Mesenchymal stem cell of adipose (primary cell): ENCODE data around the gene MAN2C1.

DNA sequence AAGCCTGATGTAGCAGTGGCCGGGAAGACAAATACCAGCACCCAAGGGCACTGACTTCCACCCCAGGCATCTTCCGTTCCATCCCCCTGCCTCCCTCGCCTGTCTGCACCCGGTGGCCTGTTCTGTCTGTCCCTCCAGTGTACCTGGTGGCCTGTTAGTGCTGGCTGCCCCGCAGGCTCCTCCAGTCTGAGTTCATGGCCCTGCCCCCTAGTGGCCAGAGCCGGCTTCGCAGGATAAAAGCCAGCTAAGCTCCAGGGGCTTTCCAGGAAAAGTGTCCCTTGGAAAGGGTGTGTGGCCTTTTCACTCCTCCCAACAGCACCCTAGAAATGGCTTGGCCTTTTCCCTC, 16.5 kb downstream of the GOLGA6D start:
- CAGE, long polyA plus RNA = no peak

GRCh38 chr15:75368239-75369099, at the start of gene MAN2C1:
TSS of gene MAN2C1 (minus strand) at chr15:75368607.
- CAGE, long polyA plus RNA = no peak

DNA sequence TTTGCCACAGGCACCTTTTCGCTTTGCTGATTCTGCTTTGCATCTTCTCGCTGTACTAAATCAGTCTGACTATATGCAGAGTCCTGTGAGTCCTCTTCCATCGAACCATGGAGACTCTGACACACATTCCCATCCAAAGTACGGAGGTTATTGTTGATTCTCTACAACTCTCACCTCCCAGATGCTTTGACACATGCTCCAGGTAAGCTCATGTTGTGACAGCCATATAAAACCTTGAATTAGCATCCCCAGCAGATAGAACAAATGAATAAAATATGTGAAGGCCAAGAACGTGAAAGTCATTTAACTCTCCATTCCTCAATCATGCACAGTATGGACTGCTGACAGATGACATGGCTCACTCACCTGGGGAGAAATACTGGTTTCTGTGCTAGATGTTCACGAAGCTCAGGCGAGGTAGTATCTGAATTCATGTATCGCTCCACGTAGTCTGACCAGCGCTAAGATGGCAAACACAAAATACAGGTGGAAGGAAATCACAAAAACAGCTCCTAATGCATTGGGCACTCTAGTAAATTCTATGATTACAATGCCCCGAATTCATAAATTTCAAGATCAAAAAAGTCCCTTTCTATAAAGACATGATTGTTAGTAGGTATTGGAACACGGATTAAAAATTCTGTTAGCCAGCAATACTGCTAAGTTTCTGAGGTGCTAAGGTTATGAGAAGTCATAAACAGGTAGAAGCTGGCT, 12.0 kb upstream of the MAN2C1 start:
- CAGE, long polyA plus RNA = no peak

- CAGE, long polyA plus RNA = no peak
Measured at GRCh38 chr15:75389597-75390092, 21.2 kb upstream of the MAN2C1 start.

DNA sequence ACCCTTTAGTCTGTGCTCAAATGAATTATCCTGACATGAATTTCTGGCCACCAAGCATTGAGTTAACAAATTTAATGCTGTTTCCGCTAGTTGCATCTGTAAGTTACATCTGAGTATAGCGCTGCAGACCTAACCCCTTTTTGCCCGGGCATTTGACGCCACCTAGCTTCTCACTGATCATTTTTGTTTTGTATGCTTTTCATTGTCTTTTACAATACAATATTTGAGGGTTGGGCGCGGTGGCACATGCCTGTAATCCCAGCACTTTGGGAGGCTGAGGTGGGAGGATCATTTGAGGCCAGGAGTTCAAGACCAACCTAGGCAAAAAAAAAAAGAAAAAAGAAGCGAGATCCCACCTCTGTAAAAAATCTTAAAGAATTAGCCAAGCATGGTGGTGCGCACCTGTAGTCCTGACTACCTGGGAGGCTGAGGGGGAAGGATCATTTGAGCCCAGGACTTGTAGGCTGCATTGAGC, 915 bp upstream of the IMP3 start:
- CAGE, long polyA plus RNA = no peak

GRCh38 chr15:75653418-75653881, 5.7 kb downstream of the SNX33 start:
- CAGE, long polyA plus RNA = no peak

DNA sequence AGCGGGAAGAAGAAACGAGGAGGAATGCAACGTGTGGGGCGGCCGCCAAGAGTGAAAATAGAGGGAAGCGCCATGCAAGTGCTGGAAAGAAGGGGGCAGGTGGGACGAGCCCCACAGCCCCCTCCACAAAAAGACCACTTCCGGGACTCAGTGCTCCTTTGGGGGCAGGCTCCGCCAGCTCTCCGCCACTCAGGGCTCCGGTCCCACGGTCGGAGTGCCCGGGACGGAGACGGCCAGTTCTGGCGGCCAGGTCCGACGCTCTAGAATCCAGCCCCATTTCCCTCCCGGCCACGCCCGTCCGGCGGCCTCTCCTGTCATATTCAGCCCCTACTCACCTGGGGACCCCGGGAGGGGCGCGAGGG, 14.2 kb downstream of the ODF3L1 start:
- CAGE, long polyA plus RNA = no peak

DNA sequence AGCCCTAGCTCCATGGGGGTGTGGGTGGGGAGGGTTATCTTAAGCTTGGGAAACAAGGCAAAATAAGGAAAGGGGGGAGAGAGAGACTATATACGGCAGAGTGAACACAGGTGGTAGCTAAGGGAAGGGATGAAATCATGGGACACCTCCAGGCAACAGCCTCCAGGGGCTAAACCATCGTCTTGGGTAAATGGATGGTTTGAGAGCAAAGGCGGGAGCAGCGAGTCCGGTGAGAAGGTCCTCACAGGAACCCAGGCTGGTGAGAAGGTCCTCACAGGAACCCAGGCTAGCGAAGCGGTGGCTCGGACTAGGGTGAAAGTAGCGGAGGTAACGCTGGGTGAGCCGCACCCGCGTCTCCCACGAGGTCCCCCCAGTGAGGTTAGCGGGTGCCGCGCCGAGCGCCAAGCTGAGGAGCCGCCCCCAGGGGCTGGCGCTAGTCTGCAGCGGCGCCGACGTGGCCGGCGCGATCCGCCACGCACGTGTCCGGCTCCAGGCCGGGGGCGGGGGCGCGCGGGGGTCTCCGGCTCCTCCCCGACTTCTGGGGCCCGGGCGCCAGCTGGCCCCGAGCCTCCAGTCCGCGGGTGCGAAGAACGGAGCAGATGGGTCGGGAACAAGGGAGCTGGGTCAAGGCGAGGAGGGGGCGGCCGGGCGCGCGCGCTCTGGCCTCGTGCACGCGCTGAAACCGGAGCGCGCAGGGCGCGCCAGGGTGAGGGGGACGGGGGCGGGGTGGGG, 441 bp upstream of the UBE2Q2 start:
- CAGE, long polyA plus RNA = no peak

DNA sequence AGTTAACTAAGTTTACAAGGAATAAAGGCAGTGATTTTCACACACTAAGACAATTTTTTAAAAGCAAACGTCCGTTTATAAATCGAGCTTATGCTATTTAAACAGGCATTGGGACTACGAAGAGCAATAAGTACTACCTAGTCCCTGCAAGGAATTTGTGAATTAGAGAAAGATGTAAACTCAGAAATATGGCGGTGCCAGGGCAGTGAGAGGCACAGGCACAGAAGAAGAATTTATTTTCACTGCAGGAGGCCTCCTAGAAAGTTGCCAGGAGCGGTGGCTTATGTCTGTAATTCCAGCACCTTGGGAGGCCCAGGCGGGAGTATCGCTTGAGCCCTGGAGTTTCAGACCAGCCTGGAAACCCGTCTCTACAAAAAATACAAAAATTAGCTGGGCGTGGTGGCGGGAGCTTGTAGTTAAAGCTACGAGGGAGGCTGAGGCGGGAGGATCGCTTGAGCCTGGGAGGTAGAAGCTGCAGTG, 429 bp upstream of the FBXO22 start:
- CAGE, long polyA plus RNA = no peak

GRCh38 chr15:75922560-75923413, 19.1 kb downstream of the FBXO22 start:
- CAGE, long polyA plus RNA = no peak

- CAGE, long polyA plus RNA = no peak
Measured at GRCh38 chr15:75943021-75944300, 39.8 kb downstream of the FBXO22 start.

GRCh38 chr15:76163230-76163930, 103.6 kb downstream of the TMEM266 start:
- CAGE, long polyA plus RNA = no peak

DNA sequence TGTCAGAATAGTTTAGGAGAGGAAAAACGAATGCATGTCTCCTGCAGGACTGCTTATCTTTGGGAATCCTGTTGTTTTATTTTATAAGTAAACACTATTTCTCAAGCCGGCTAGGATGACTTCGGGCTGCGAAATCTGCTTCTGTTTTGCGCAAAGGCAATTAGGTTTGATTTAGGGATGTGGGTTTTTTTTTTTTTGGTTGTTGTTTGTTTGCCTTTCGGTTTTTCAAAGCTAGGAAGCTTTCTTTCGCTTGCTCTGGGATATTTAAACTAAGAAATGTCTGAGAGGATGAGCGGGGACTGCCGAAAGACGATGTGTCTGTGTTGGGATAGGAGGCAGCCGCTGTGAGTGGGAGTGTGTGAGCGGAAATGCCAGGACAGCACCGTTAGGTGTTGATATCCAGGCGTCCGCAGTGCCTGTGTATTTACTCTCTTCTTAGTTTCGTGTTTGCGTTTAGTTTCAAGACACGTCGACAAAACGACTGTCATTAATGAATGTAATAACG, 526 bp downstream of the ISL2 start:
- CAGE, long polyA plus RNA = no peak

- CAGE, long polyA plus RNA = no peak
Measured at GRCh38 chr15:76342291-76343258, 6.0 kb downstream of the ISL2 start.

GRCh38 chr15:76949048-76949783, 17.7 kb downstream of the RCN2 start:
- CAGE, long polyA plus RNA = no peak

DNA sequence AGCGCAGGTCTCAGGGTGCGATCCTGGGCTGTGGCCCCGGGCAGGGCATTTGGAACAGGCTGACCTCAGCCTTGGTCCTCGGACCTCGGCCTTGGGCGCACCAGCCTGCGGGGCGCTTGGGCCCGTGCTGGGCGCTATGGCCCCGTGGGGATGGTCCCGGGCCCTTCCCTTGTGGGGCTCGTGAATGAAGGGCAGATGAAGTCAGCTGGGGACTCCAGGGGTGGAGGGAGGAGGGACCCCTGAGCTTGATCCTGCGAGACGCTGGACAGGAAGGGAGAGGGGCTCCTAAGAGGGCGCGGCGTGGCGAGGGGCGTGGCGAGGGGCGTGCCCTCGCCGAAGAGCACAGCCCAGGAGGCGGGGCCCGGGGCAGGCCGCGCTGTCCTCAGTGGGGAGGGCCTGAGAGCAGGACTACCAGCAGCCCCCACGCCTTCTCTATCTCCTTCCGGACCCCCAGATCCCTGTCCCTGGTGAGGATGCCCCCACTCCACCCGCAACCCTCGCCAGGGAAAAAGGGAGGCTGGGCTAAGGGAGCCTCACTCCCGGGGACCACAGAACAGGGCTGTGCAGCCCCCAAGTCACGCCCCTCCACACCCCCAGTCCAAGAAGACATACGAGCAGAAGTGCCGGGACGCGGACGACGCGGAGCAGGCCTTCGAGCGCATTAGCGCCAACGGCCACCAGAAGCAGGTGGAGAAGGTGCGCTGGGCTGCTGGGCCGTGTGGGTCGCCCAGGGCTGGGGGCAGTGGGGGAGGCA, 33.2 kb downstream of the PSTPIP1 start:
- CAGE, long polyA plus RNA = no peak

DNA sequence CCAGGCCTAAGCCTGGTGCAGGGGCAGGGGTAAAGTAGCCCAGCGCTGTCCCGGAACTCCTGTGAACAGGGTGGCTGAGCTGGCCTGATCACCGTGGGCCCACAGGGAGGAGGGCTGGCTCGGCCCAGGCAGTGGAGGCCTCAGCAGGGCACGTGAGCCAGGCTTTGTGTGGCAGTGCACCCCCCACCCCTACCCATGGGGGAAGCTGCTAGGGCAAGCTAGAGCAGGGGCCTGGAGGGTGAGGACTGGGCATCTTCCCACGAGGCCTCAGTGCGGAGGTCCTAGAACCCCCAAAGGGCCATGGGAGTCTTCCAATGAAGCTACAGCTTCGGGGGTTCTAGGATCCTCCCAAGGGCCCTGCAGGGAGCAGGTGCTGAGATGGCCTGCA, 36.0 kb downstream of the TSPAN3 start:
- CAGE, long polyA plus RNA = no peak

GRCh38 chr15:77052473-77053172, 18.3 kb downstream of the TSPAN3 start:
- CAGE, long polyA plus RNA = no peak

- CAGE, long polyA plus RNA = no peak
Measured at GRCh38 chr15:77064358-77065030, 6.4 kb downstream of the TSPAN3 start.

- CAGE, long polyA plus RNA = no peak
Measured at GRCh38 chr15:77069336-77070205, 1.3 kb downstream of the TSPAN3 start.